Vein endothelial cell (primary cell): ENCODE results near the genes MISFA and IGSF22.

DNA sequence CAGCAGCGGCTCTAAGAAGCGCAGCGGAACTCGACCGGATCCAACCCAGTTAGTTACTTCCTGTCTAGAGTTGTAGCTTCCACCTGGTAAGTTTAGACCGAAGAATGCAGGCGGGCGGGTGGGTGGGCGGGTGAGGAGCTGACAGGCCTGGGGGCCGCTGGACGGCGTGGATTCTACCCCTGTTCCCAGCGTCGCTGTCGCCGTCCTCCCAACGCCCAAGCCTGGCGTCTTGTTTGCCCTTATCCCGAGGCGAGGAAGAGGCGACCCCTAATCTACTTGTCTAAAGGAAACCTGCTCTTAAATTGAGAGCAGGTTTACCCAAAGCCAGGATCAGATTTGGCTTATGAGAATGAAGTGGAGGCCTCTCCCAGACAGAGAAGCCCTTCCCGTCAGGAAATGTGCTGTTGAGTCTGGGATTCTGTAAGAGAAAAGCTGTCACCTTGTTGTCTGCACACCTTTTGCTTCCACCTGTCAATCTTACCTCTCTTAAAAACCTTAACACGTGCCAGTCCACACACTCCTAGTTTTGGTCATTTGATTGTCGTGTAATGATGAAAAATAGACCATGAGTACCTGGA lies 377 bp downstream of the GTF2H1 start:
- CAGE, long polyA plus RNA: no peak

DNA sequence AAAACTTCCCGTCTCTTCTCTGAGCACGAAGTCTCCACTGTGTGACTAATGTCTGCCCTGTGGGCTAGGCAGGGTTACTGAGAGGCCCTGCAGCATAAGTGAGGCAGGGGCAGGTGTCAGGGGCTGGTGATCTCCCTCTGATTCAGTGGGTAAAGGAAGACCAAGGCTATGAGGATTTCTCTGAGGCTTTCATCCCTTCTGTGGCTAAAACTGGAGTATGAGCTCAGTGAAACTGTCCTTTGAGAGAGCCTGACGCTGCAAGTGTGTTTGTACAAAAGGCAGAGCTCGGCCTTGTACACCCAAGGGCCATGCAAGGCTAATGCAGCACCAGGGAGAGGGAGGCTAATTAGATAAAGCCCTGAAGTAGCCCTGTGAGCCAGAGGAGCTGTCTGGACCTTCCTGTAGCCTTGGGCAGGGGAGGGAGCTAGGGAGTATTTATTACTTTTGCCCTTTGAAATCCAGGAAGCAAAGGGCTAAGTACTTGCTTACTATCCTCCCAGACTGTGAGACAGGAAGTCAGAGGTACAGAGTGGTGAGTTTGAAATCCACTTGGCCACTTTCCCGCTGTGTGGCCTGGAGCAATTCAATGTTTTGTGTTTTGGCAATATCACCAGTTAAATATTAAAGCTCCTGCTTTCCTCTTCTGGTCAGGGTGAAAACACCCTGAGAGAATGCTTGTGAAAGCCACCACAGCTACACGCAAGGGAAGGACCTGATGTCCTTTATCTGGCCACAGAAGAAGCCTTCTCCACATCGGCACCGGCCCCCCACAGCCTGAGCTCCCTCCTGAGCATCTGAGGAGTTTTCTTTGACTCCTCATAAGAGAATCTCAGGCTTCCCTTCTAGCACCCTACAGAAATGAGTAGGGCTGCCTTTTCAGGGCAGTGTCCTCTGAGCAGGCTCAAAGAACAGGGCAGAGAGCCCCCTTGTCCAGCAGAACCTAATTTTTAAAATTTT lies 10.1 kb upstream of the LDHA start:
- CAGE, long polyA plus RNA: no peak

DNA sequence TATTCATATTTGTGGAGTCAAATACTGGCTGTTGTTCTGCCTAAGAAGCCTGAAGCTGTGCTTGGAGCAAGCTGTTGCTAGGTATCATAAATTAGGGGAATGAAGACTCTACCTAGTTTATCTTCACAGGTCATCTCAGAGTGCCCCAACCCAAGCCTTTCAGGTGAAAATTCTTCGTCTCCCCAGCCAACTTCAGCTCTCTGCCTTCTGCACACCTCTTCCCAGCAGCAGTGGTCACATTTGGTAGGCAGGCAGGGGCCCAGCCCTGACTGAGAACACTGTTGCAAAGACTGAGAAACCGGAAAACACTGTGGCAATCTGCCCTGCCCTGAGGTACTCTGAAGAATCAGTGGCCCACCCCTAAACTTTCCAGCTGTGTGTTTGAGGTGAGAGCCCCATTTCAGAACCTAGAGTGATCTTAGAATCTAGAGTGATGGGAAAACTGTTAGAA lies 2.0 kb upstream of the LDHA start:
- CAGE, long polyA plus RNA: no peak

- CAGE, long polyA plus RNA: no peak
Measured at GRCh38 chr11:18407851-18408438, 4.2 kb upstream of the LDHC start.

GRCh38 chr11:18599618-18600087 lies at the start of gene MISFA:
TSS of gene MISFA (plus strand) at chr11:18599789.
- CAGE, long polyA plus RNA: no peak

DNA sequence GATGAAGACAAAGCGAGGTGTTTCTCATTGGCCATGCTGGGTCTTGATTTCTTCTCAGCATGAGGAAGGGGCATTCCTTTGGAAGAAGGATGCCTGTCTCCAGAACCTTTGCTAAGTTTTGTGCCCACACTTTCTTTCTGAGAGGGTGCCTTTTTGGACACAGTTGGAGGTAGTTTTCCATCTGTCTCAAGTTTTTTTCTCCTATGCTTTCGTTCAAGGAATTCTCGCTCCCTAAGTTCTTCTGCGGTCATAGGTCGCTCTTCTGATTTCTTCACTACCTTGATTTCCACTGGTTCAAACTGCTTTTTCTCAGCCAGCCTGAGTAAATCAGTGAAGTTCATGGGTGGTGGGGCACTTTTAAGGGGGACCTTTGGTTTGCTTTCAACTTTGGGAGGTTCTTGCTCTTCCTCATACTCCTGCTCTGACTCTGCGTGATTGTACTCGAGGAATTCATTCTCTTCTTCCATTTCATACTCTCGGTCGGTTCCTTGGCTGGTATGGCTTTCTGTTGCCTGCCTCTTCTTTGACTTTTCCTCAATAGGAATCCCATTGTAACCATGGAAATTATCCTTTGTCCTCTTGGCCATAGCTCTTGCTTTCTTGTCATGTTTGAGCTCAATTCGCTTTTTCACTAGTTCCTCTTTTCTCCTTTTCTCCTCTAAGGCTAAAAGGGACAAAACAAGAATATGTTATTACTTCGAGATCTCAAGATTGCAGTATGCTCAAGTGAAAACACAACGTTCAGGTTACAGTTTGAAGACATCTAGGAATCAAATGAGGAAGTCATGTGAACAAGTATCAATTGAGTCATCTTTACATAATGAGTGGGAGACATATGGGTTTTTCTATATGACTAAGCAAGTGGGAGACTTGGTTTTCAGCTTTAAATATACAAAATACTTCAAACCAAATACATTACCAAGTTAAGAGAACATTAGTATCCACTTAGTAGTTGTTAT lies 16.1 kb downstream of the MISFA start:
- CAGE, long polyA plus RNA: no peak

DNA sequence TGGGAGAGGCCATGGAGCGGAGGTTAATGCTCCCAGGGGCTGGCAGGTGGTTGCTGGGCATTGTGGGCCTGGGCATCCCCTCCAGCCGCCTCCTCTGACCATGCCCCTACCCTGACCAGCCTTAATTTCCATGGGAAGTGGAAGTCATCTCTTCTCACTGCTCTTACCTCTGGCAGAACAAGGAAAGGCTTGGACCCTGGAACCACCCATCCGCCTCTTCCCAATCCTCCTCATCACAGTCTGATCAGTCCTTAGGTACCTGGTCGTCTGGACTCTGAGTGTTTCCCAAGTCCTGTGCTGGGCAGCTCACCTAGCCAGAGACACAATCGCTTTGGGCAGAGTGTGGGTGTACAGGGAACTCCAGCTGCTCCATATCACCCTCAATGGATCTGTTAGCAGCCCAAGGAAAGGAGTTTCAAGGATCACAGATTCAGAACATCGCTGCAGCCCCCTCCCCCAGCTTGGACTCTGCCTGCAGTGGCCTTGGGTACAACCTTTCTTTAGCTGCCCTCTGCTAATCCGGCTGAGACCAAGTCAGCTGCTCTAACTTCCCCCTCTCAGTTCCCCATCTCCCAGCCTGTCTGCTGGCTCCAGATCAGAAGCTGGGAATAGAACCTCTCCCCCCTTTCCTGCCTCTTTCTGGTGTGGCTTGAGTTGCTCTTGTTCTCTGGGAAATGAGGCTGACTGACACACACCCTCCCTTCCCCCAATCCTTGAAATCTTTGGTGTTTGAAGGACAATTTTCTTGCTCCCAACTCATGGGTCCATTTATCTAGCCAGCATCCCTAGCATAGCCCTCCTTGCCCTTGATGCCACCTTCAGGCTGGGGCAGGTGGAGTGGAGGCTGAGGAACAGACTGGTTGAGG lies 1.2 kb downstream of the TMEM86A start:
- CAGE, long polyA plus RNA: no peak

GRCh38 chr11:18725946-18726521 lies at the start of gene IGSF22:
TSS of gene IGSF22 (minus strand) at chr11:18726188.
- CAGE, long polyA plus RNA: no peak

DNA sequence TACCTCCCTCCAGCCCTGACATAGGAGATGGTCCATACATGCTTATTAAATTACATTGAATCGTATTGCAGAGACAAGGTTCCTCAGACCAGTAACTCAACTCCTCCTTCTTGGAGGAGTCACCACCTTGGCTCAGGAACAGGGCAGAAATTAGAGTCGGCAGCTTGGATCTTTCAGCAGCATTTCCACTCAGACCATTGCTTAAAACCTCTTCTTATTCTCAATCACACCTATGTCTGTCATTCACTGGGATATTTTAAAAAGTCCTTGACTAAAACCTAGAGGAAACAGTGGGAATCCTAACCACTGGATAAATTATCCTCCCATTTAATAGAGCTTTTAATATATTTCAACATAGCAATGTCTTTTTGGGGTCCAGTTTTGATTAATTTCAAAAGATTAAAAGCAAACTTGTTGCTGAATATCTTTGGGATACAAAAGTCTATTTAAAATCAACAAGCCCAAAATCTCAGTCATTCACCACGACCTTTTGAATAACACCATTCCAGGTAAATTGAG lies 835 bp downstream of the CSRP3 start:
- CAGE, long polyA plus RNA: no peak

DNA sequence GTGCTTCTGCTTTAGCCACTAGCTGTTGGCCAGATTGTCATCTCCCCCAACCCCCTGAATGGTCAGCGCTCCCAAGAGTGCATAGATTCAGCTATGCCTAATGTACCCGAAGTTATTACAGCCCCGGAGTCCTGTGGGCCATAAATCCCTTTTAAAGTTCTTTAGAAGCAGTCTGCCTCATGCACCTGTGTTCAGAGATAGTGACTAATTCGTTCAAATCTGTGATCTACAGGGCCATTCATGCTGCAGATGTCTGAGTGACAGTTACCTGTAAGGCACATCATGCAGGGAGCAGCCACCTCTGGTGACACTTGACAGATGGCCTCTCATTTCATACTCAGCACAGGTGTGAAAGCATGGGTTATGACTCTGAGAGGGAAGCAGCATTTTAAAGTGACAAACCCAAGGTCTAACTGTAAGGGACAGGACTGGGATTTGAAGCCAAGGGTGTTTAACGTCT lies 2.4 kb upstream of the E2F8 start:
- CAGE, long polyA plus RNA: no peak

DNA sequence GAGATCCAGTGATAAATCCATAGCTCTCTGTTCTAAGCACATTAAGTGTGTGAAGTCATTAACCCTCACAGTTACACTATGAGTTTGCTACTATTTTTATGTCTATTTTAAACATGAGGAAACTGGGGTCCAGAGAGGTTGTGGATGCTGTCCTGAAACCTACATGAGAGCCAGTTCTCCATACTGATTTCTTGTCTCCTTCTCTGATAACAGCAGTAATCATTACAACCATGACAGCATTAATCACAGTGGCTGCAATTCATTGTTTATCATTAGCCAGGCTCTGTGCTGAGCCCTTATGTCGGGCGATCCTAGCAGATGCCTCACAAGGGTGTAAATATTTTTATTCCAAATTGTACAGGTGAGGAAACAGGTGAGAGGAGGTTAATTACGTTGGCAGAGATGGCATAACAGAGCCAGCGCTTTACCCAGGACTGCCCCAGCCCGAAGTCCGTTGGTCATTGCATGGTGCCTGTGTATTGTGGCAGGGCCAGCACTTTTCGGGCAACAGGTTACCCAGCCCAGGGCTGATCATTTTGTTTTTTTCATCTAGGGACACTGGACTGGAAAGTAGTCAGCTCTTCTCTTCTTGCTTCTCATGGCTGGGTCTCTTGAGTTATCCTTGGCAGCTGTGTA lies 202.3 kb upstream of the NAV2 start:
- CAGE, long polyA plus RNA: no peak

DNA sequence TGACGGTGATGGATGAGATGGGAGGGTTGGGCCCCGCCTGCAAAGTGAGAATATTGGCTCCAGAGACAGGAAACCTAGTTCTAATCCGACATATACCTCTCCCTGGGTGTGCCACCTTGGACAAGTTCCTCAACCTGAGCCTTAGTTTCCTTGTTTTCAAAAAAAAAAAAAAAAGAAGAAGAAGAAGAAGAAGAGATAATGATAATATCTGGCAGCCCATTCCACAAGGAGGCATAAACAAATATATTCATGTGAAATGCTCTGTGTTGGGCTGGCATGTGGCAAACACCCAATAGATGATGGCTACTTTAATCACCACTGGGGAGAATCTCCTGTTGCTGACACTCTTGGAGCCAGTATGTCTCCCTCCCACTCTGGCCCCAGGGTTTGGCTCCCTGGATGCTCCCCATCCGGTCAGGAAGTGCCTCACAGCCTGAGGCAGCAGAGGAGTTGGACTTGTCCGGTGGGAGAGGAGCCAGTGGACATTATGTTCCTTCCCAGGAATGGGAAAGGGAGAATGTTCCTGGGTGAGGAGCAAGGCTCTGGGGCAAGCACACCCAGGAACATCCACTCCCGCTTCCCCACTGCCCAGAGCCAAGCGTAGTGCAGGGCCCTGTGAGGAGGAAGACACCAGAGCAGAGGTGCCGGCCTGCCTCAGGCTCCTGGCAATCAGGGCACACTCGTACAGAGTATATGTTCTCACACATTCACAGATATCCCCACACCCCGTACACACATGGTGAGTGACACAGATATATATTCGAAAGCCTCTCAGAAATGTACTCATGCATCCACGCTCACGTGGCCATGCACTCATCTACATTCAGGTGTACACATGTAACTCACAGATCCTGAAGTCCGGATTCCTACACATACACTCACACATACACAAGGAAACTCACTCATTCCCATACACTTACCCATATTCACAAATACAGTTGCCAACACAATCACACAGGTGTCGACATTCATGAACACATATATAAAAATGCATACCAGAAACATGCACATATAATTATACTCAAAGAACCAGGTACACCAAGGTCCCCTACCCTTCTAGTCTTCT lies 84.5 kb upstream of the NAV2 start:
- CAGE, long polyA plus RNA: no peak

DNA sequence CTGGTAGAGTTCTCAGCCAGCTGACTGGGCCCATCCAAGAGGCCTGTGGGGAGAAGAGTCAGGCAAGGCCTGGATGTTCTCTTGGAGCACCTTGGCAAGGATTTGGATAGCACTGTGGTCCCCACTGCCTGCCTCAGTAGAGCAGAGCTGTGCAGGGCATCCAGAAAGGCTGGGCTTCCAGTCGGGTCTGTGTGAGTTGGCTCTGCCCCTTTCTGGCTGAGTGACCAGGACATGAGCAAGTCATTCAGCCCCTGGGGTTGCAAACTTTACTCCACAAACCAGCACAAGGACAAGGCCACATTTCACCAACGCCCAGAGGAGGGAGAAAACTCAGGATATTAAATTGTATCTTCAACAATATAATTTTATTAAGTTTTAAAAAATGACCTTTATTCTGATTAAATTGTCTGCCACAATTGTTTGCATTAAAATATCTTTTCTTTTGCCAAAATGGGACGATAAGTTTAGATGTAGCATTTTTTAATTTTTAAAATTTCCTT lies 29.1 kb upstream of the NAV2 start:
- CAGE, long polyA plus RNA: no peak

DNA sequence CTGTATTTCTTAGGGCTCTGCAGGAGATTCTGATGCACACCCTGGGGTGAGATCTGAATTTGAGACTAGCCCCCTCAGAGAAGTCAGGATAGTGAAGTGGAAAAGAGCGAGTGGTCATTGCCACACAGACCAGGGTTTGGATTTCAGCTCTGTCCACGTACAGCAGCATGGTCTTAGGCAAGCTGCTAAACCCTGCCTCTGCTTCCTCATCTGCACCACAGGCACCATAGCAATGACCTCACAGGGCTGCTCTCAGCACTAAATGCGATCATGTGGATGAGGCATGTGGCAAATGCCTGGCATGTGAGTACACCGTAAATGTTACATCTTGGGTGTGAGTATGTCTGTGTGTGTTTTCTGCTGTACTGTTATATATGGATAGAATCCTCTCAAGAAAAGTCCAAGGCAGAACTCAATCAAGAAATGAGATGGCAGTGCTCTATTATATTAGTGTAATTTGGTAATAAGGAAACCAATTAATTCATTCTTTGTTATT lies 15.8 kb downstream of the NAV2 start:
- CAGE, long polyA plus RNA: no peak

GRCh38 chr11:19751009-19751587 lies 38.5 kb downstream of the NAV2 start:
- CAGE, long polyA plus RNA: no peak

- CAGE, long polyA plus RNA: no peak
Measured at GRCh38 chr11:19753481-19753850, 40.8 kb downstream of the NAV2 start.

GRCh38 chr11:19798892-19799294 lies 86.3 kb downstream of the NAV2 start:
- CAGE, long polyA plus RNA: no peak

GRCh38 chr11:19930930-19932340 lies 218.8 kb downstream of the NAV2 start:
- CAGE, long polyA plus RNA: no peak

GRCh38 chr11:19933047-19934217 lies 220.8 kb downstream of the NAV2 start:
- CAGE, long polyA plus RNA: no peak

GRCh38 chr11:19962645-19963420 lies 197.4 kb downstream of the DBX1 start:
- CAGE, long polyA plus RNA: no peak